Type B pancreatic cell (in vitro differentiated cells): ENCODE measurements around a stretch of chr7.

DNA sequence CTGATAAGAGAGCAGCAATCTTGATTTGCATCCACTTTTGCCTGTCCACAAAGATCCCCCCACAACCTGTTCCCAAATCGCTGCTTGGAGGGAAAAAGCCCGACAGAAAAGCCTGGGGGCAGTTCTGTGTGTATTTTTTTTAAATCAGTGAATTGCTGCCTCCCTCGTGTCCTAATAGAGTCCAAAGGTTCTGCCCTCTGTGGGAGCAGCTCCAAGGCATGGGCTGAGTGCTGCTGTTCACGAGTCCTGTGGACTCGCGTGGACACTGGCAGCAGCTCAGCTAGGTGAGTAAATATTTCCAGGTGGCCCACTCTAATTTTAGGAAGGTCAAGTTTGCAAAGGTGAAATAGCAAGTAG, 6.0 kb upstream of the INHBA start:
- PRO-cap: no peak

GRCh38 chr7:41869774-41870420, 167.0 kb upstream of the INHBA start:
- PRO-cap: no peak

- PRO-cap: no peak
These were observed 186.6 kb downstream of the GLI3 start for GRCh38 chr7:42050395-42050782.

- PRO-cap: no peak
These were observed 62.5 kb downstream of the GLI3 start for GRCh38 chr7:42174346-42175091.

- PRO-cap: no peak
These were observed 165.6 kb downstream of the C7orf25 start for GRCh38 chr7:42746264-42746654.

- PRO-cap: bidirectional peak, plus-strand start at chr7:42911668, minus-strand start at chr7:42911571
These were observed 650 bp downstream of the C7orf25 start for GRCh38 chr7:42911059-42911781.

DNA sequence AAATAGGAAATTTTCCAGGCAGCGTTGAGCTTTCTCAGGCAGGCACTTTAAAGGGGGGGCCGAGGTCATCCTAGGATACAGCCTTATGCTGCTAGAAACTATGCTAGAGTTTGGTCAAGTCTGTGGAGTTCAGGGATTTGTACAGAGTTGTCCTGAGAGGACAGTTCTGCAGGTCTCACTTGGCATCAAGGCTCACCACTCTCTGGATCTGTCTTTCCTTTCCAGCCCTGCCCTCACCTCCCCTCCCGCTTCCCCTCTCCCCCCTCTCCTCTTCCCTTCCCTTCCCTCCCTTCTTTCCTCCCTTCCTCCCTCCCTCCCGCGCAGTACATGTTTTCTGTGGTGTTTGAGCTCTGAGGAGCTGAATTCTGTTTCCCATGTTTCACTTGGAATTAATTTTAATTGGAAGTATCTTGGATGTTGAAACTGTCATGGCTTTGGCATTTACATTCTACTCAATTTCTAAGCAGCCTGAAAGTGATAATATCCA, 1.1 kb downstream of the MRPL32 start:
- PRO-cap: no peak

- PRO-cap: no peak
These were observed 36.0 kb upstream of the HECW1 start for GRCh38 chr7:43076433-43076959.

DNA sequence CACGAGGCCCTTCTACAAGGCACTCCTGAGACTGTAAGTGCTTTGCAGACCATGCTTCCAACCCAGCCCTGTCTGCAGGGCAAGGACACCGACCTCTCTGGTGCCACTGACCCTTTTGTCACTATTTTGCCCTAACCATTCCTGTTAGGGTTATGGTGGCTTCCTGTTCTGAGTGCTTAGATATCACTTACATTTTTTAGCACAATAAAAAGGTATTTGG, 41.8 kb upstream of the STK17A start:
- PRO-cap: no peak

GRCh38 chr7:43663095-43663664, 66.1 kb downstream of the COA1 start:
- PRO-cap: no peak

- PRO-cap: no peak
These were observed 60.0 kb downstream of the COA1 start for GRCh38 chr7:43669252-43669783.

DNA sequence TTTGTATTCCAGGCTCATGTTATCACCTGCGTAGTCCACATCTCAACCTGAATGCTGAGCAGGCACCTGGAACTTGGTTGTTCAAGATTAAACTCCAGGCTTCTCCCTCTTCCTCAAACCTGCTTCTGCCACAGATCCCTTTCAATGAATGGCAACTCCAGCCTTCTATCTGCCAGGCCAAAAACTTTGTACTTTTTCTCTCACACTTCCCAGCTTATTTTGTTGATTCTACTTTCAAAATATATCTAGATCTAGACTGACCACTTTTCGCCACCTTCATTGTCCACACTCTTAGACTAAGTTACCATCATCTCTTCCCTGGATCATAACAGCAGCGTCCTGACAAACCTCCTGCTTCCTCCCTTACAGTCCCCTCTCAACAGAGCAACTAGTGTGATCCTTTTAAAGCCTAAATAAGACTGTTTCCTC, 34.5 kb downstream of the COA1 start:
- PRO-cap: no peak

GRCh38 chr7:43764755-43765458, 6.4 kb downstream of the BLVRA start:
- PRO-cap: no peak

- PRO-cap: no peak
These were observed 26.7 kb downstream of the UBE2D4 start for GRCh38 chr7:43952809-43953412.

DNA sequence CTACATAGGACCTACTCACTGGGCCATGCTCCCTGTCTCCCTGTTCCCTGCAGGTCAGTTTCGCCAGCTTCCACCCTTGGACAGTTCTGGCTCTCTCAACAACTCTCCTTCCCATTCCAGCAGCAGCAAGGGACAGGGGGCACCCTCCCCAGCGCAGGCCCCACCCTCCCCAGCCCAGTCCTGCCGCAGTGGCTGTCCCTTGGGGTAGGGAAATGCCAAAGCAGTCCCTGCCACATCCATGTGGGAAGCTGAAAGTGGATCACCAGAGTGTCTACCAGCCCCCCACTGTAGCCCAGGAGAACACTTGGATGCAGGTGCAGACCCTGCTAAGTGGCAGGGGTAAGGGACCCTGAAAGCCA, 2.5 kb upstream of the AEBP1 start:
- PRO-cap: no peak

DNA sequence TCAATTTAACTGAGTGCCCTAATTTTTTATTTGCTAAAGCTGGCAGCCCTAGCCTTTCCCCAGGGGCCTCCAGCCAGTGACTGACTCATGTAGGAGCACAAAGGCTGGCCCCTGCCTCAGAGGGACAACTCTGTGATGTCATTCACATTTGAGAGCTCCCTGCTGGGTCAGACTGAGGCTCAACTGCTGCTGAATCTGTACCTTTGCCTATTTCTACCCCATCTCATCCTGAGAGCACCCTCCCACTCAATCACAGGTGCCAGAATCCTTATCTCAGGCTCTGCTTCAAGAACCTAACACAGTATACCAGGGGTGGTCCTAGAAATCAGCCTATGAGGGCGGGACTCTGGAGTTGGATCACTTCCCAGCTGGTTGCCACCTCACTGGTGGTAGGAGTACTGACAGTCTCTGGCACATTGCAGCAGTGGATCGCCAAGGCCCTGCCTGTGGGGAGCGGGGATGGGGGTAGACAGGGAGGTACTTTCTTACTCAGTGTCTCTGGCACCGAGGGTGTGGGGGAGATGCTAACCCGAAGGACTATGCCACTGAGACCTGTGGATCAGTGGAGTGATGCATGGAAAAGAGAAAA, 11.5 kb downstream of the GCK start:
- PRO-cap: no peak

GRCh38 chr7:44194165-44194487, 4.9 kb upstream of the GCK start:
- PRO-cap: no peak

DNA sequence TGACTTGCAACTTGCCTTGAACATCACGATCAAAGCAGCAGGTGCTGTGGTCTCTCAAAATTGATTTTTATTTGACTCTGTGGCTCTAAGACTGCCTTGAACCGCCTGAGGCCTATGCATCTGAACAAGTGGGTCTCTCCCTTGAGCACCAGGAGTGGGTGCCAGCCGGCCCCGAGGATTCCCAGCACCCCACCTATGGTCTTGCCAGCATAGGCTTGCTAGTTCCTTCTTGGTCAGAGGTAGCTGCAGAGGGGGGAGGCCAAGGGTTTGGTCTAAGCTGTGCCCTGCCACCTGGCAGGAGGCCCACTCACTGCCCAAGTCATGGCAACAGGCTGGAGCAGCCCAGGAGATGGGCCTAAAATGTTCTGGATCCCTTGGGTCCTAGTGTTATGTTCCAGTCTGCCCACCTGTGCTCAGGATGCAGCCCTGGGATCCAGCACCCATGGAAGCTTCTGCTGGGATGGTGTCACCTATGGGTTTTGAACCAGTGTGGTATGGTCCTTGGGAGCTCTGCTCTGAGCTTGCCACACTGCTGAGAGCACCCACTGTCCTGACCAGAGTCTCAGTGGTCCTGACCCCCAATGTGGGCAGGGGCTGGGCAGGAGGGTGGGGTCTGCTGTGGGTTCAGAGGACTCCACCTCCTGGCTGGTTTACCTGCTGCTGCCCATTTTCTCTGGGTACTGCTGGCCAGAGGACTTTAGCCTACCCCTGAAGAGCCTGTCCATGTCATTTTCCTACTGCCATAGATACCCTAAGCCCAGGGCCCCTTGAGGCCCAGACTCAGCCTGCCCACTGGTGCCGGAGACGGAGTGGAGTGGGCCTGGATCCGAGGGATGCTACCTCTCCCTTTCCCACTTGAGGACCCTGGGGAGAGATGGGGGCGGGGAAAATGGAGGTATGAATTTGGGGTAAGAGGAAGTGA, 12.6 kb downstream of the YKT6 start:
- PRO-cap: no peak

- PRO-cap: no peak
These were observed 42.0 kb downstream of the CAMK2B start for GRCh38 chr7:44283345-44283800.

DNA sequence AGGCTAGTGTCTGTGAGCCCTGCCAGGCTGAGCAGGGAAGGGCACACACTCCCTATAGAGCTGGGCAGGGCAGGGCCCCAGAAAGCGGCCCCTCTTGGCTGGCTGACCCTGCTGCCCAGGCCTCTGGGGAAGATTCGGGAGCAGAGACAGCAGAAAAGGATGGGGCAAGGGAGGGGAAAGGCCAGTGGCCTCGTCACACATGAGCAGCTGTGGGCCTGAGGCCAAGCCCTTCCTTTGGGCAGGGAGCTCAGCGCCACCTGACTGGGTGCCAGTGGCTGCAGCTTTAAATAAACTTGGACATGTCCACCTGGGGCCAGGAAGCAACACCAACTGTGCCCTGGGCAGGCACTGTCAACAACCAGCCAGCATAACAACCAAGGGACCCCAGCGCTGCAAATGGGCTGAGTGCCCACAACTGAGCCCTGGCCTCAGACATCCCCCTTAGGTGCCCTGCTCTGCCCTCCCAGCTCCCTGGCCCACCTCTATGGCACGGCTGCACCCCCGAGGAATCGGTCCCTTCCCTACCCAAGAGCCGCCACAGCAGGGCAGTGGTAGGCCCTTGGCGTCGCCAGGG, 2.7 kb downstream of the CAMK2B start:
- PRO-cap: no peak